ENCODE results near the gene MVB12B.

- RRBS = no CpG with 5 or more reads among the region's 6 CpGs
Measured at GRCh38 chr9:126151576-126152009, 175.0 kb upstream of the MVB12B start.

DNA sequence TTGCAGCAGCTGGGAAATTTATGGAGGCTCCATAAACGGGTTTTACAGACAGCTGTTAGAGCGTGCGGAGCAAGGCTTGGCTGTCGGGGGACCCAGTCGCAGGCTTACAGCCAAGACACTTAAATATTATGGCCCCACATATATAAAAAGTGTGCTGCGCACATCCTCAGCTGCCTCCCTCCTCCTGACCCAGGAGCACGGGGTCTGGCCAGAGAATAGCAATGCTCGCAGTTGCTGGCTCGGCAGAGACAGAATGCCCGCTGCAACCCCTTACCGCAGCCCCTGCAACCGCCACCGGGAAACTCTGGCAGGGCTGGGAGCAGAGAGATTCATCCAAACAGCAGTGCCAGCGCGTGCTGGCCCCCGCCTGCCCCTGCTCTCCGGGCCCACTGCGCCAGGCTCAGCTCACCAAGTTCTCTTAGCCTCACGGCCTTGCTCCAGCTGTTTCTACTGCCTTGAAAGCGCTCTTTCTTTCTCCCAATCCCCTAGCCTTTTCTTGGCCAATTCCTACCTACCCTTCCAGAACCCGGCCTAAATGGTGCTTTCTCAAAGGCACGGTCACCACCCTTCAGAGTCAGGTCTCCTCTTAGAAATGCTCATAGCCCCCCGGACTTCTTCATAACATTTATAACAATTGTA is 28.2 kb upstream of the MVB12B start:
- RRBS = 66% methylated on average over 5 of the region's 23 CpGs

DNA sequence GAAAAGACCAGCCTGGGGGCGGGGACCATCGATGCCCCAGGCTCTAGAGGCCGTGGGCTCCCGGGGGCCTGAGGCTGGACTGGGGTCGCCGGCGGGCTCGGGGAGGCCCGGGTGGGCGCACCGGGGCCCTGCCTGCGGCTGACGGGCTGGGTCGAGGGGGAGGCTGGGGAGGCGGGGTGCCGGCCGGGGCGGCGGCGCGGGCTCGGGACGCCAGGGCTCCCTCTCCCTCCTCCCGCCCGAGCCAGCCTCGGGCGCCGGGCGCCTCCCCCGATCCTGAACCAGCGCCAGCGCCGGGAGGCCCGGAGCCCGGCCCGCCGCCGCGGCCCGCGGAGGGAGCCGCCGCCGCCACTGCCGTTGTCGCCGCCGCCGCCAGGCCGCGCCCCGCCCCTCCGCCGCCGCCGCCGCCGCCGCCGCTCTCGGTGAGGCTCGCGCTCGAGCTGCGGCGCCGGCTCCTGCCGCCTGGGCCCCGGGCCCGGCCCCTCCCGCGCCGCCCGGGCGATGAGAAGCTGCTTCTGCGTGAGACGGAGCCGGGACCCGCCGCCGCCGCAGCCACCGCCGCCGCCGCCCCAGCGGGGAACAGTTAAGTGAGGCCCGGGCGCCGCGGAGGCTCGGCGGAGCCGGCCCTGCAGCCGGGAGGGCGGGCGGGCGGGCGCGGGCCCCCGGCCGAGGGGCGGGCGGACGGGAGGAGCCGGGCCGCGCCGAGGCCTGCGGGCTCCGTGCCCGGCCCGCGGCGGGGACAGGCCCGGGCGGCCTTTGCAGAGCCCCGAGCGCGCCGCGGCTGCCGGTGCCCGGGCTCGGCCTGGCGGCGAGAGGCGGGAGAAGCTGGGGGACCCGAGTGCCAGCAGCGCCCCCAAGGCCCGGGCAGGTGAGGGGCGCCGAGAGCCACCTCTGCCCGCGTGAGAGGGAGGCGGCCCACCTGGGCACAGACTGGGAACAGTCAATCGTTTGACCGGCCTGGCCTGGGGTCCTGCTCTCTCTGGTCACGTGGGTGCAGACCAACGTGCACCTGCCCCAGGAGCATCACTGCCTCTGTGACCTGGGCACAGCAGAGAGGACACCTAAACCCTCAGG is at the start of gene MVB12B:
TSS of gene MVB12B (plus strand) at position 398 of the 1,071 bp plus-strand sequence.
- RRBS = 2% methylated on average over 46 of the region's 140 CpGs

- RRBS = no CpG with 5 or more reads among the region's 13 CpGs
Measured at GRCh38 chr9:126327503-126328299, 1.1 kb downstream of the MVB12B start.

DNA sequence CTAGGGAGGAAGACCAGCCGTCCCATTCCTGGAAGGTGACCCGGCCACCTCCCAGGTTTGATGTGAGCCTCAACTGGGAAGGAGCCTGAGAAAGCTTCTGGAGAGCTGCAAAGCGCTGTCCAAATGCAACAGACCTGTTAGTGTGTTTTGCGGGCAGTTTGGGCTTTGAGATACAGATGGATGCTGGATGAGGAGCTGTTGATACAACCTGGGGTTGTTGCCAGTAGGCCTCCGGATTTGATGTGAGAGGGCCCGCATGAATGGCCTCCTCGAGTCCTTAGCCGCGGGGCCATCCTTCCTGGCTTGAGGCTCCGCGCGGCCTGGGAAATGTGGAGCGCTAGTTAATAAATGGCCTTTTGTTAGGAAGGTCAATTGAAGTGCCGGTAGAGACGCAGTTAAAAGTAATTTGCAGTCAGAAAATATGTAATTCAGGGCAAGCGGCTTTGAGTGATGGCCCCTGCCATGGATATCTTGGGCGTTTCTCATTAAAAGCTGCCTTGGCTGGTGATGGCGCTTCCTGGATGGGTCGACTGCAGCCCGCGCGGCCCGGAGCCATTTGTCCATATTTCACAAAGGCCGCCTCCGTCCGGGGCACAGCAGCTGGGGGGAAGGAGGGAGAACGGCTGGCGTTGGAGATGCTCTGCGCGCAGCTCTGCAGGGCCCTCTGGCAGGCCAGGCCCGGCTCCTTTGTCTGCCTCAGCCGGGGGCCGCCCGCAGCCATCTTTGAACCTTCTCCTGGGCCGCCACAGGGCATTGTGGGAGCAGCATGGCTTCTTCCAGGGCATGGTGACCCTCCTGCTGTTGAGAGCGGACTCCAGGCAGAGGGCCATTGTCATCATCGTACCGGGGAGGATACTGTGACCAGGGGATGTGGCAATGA is 11.2 kb downstream of the MVB12B start:
- RRBS = 62% methylated on average over 4 of the region's 38 CpGs

- RRBS = no CpG with 5 or more reads among the region's 4 CpGs
Measured at GRCh38 chr9:126390296-126390652, 63.6 kb downstream of the MVB12B start.

DNA sequence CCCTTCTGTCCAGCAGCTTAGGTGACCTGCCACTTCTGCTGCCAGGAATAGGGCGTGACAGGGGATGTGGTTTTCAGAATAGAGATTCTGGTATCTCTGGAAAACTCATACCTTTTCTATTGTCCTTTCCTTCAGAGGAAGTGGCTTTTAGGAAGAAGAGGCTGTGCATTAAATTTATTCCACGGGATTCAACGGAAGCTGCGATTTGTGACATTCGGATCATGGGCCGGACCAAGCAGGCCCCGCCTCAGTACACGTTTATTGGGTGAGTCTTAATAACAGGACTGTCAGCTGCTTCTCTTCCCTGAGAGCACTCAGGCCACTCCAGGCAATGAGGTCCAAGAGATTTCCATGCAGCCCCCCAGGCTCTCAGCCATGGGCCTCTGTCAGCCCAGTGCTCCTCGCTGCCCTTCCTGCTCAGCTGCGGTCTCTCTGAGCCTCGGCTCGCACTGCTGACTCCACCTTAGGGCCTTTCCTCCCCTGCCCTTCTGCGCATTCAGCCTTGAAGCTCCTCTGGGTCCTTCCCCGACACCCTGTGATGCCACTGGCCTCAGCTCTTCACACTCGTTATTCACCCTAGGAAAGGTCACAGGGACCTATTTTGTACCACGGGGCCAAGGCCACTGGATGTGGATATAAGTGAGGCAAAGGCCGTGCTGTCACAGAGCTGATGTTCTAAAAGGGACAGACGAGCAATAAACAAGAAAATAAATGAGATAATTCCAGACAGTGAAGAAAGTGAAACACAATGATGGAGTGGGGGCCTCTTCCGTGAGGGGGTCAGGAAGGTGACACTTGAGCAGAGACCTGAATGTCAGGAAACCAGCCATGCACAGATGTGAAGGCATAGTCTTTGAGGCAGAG is 65.5 kb downstream of the MVB12B start:
- RRBS = no CpG with 5 or more reads among the region's 19 CpGs

DNA sequence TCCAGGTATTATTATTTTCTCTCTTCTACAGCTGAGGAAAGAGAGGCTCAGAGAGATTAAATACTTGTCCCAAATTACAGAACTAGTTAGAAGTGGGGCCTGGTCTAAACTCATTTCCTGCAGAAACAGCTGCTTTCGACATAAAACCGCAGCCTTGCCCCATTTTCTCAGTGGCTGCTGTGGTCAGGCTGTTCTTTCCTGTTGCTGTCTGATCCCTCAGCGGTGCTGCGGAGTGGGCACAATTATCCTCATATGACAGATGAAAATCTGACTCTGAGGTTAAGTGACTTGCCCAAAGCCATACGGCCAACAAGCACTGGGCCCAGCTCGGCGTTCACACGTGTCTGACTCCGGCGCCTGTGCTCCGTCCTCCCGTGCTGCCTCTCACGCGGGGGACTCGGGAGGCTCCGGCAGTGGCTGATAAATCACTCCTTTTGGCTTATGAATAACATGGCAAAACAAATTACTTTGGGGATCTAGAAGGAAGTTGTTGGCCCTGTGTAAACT is 142.7 kb upstream of the LMX1B start:
- RRBS = 67% methylated on average over 8 of the region's 16 CpGs

DNA sequence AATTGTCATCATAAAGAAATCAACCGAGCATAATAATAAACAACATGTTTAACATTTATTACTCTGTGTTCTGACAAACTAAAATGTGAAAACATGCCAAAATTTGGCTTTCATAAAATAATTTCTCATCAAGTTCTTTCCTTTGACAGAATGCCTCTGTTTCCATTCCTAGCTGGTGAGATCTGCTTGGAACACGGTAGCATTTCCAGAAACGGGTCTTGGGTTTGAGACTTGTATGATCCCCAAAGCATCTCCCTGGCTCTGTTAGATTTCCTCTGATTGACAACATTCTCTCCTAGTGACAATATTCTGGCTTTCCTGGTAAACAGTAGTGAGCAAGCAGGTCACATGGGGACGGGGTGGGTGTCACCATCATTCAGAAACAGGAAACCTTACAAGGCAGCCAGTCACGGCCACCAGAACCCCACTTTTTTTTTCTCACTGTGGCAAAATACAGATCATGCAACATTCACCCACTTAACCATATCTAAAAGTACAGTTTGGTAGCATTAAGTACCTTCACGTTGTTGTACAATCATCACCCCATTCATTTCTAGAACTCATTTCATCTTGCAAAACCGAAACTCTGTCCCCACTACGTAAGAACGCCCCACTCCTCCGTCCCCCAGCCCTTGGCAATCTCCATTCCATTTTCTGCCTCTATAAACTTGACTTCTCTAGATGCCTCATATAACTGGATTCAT is 90.1 kb upstream of the LMX1B start:
- RRBS = no CpG with 5 or more reads among the region's 10 CpGs

- RRBS = 2% methylated on average over 31 of the region's 45 CpGs
Measured at GRCh38 chr9:126683181-126683722, 69.5 kb downstream of the LMX1B start.

DNA sequence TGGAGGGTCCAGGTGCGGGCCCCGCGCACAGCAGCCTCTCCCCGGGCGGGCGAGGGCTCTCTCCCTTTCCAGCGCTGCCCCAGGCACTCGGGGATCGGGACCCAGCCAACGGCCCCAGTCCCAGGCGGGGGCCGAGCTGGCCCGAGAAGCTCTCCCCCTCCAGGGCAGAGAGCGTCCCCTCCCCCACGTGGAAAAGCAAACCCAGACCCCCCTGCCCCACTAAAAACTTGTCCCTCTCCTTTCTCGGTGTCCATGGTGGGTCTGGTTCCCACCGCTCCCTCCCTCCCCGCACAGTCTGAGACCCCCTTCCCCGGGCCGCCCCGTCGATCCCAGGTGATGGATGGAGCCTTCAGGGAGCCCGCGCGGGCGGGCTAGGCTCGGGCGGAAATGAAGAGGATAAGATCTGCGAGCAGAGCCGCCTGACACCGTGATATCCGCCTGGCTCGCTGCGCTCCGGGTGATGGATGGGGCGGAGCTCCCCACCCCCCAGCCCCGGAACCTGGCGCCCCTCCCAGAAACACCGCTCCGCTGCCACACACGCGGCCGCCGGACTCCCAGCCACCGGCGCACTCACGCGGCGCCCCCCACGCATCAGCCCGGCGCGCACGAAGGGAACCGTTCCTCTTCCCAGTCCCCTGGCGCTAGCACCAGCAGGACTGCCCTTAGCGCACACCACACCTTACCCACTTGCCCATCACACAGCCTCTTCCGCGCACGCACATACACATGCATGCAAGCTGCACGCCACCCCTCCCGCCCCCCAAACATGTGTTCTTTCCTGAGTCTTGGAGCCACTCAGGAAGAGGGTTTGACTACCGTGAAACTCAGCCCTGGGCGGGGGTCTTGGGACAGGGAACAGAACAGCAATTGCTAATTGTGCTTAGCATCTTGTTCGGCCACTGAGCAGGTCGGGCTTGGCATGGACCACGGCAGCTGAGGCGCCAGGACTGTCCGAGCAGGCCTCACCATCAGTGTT is 81.6 kb upstream of the ZBTB43 start:
- RRBS = 3% methylated on average over 19 of the region's 69 CpGs

GRCh38 chr9:126832003-126832926 is 27.4 kb downstream of the ZBTB43 start:
- RRBS = no CpG with 5 or more reads among the region's 11 CpGs

DNA sequence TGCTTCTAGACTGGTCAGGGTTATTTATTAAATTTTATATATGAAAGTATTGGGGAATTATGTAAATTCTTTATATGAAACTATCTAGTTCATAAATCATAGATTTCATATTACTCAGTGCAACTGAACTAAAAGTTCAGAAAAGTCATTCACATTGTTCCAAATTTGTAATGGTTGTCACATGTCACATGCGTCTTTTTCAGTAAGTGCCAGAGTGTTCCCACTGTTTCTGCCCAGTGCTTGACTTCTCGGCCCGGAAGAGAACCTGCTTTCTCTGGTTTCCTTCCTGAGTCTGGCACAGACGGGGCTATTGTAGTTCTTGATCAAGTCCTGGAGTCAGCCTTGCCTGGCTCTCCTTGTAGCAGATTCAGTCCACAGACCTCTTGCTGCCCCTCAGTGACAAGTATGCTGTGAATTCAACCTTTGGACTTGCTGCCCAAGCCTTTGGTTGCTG is 24.5 kb downstream of the ZBTB34 start:
- RRBS = no CpG with 5 or more reads among the region's 4 CpGs

GRCh38 chr9:126956750-126957645 is 42.4 kb downstream of the RALGPS1 start:
- RRBS = no CpG with 5 or more reads among the region's 10 CpGs

GRCh38 chr9:126964881-126965602 is 50.5 kb downstream of the RALGPS1 start:
- RRBS = no CpG with 5 or more reads among the region's 7 CpGs

GRCh38 chr9:127021684-127022161 is 100.7 kb downstream of the ANGPTL2 start:
- RRBS = no CpG with 5 or more reads among the region's 6 CpGs

- RRBS = 47% methylated on average over 6 of the region's 13 CpGs
Measured at GRCh38 chr9:127096076-127096783, 26.2 kb downstream of the ANGPTL2 start.

GRCh38 chr9:127099147-127099549 is 23.3 kb downstream of the ANGPTL2 start:
- RRBS = no CpG with 5 or more reads among the region's 3 CpGs

DNA sequence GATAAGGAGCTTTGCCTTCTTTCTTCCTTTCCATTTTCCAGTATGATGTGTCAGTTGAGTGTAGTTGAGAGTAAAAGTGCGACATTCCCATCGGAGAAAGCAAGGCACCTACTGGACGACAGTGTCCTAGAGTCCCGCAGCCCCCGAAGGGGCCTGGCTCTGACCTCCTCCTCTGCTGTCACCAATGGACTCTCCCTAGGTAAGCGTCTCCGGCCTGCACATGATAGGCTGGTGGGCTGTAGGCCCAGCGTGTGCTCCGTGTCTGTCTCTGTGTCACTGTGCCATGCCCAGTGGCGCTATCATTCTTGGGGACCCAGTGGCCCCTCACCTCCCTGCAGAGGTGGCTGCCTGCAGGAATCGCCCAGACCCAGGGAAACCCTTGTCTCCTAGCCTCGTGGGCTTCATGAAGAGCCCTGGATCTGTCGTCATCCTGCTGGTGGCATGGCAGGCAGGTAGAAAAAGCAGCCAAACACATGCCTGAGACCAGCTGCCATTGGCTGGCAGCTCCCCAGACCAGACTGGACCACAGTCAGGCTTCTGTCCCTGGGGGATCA is 68.1 kb upstream of the GARNL3 start:
- RRBS = no CpG with 5 or more reads among the region's 13 CpGs